NB4 (cell line): ENCODE measurements around a stretch of chr1.

- RRBS = 51% methylated on average over 4 of the region's 22 CpGs
Observed at GRCh38 chr1:37475569-37476114, 1.3 kb downstream of the ZC3H12A start.

DNA sequence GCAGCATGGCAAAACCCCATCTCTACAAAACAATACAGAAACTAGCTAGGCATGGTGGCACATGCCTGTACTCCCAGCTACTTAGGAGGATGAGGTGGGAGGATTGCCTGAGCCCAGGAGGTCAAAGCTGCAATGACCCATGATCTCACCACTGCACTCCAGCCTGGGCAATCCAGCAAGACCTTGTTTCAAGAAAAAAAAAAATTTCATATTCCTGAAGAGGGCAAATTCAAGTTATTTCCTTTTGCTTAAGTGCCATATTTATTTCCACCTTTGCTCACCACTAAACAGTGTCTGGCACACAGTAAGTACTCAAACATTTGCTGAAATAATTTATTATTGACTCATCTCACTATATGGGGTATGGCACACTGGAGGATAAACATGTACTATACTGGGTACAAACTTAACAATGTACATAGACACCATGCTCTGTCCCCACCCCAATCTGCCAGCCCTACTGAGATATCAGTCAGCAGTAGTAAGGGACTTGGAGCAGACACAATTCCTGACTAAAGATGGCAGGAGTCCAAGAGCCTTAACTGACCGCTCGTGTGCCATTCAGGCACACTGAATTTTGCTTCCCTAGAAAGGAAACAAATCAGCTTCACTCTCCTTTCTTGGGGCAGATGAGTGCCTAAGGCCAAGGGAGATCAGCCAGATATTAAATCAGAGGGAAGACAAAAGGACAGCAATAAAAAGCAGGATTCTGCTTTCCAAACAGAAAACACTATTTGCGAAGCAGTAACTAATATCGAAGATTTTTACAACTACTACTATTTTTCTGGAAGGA is 15.4 kb downstream of the MEAF6 start:
- RRBS = no CpG with 5 or more reads among the region's 4 CpGs

DNA sequence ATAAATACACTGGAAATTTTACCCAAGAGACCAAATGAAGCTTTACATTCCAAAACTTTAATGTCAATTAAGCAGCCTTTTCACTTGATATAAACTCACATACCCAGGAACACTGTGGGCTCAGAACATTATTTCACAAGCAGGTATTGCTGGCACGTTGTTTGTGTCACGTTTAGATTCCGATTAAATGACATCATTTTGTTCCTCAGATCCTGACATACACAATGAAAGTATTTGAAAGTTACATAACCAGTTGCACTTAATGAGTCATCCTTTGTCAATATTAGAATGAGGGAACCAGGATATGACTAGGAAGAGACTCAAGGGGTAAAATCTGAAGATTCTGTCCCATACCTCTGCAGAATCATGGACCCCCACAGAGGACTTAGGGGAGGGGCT is 19.7 kb downstream of the SNIP1 start:
- RRBS = no CpG with 5 or more reads among the region's 3 CpGs

- RRBS = no CpG with 5 or more reads among the region's 9 CpGs
Observed at GRCh38 chr1:37552886-37553776, 962 bp downstream of the SNIP1 start.

DNA sequence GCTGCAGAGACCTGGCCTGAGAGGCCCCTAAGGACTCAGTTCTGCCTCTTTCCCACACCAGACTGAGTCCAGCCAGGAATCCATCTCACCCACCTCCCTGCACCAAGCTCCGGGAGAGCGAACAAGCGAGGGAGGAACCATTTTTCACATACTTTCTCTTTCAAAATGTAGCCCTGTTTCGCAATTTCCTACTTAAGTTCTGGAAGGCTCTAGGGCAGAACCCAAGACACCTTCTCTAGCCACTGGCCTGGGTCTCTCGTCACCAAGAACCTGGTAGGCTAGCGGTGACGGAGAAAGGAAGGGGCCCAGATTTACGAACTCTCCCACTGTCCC is 10.8 kb upstream of the GNL2 start:
- RRBS = no CpG with 5 or more reads among the region's 8 CpGs

DNA sequence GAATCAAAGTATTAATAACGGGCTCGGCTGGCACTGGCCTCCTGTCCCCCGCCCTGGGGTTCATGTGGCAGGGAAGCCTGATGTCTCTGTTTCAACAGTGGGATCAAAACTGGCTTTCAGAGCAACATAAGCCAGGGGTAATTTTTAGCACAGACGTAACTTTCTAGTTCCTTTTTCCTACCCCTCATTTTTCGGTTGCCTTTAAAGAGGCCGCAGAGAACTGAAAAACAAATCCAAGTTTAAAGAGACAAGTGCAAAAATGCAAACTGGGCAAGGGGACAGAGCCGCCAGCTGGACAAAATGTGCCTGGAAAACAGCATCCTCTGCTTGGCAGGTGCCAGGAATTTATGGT is 14.0 kb downstream of the C1orf109 start:
- RRBS = no CpG with 5 or more reads among the region's 7 CpGs

DNA sequence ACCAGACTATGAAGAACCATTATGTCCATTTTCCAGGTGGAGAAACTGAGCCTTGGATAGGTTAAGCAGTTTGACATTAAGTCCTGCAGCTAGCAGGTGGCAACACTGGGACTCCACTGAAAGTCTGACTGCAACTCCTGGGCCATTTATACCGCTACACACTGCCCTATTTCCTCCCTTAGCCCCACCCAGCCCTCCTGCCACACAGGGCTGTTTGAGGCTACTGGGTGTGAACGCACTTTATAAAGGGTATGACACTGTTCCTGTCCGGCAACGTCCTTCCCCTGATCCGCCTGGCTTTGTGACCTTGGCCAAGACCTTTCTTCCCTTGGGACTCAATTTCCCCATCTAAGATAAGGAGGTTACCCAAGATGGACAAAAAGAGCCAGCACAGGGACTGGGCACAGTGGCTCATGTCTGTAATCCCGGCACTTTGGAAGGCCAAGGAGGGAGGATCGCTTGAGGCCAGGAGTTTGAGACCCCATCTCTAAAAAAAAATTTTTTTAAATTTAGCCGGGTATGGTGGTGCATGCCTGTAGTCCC is 646 bp upstream of the INPP5B start:
- RRBS = 98% methylated on average over 1 of the region's 8 CpGs

GRCh38 chr1:38000818-38001123 is 4.5 kb downstream of the FHL3 start:
- RRBS = no CpG with 5 or more reads among the region's 5 CpGs

DNA sequence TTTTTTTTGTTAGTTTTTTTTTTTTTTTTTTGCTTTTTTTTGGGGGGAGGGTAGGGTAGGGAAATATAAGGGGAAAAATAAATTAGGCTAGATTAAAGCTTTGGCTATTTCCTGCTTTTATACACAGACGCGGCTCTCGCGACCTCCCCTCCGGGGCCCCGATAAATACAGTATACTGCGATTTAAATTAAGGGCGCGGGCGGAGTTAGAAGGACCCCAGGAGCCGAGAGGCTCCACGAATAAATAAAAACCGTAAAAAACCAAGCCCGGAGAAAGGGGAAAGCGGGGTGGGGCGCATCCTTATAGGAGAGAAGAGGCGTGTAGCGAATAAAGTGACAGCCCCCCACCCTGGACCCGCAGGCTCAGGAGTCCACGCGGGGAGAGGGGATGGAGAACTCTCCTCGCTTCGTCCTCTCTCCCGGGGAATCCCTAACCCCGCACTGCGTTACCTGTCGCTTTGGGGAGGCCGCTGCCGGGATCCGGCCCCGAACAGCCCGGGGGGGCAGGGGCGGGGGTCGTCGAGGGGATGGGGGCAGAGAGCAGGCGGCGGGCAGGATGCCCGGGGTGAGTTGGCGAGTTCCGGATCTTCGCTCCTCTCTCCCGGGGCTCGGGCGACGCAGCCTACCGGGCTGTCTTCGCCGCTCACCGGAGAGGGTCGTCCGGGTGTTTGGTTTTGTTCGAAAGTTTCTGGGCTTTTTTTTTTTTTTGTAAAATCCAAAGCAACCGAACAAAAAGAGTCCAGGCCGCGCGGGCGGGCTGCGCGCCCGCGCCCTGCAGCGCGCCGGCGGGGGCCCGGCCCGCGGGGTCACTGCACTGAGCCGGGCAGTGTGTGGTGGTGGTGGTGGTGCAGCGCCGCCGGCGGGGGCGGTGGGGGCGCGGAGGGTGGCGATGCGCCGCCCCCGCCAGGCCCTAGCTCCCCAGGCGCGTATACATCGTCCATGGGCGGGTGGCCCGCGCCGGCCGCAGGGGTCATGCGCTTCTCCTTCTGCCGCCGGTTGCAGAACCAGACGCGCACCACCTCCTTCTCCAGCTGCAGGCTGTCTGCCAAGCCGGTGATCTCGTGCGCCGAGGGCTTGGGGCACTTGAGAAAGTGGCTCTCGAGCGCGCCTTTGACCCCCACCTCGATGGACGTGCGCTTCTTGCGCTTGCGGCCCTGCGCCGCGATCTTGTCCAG is 1.6 kb downstream of the POU3F1 start:
- RRBS = 27% methylated on average over 31 of the region's 108 CpGs

DNA sequence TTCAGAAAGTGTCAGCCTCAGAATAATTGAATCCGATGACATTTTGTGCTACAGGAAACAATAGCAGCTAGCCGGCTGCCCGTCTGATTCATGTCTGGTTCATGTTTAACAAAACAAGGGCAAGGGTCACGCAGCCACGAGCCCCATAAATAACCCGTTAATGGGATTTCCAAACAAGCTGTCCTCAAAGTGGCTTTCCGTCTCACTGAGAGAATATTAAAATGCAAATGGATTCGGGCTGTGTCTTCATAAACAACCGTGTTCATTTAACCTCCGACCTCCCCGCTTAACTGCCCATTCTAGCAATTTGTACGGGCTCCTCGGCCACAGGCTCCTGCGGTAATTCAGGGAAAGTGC is 200.3 kb upstream of the POU3F1 start:
- RRBS = no CpG with 5 or more reads among the region's 14 CpGs

GRCh38 chr1:38993729-38994043 is 2.6 kb downstream of the AKIRIN1 start:
- RRBS = no CpG with 5 or more reads among the region's 13 CpGs

- RRBS = no CpG with 5 or more reads among the region's 15 CpGs
Observed at GRCh38 chr1:39006271-39007460, 15.6 kb downstream of the AKIRIN1 start.

- RRBS = no CpG with 5 or more reads among the region's 3 CpGs
Observed at GRCh38 chr1:39050614-39051124, 24.5 kb downstream of the NDUFS5 start.

- RRBS = no CpG with 5 or more reads among the region's 4 CpGs
Observed at GRCh38 chr1:39142650-39143296, 61.7 kb upstream of the MACF1 start.

- RRBS = no CpG with 5 or more reads among the region's 6 CpGs
Observed at GRCh38 chr1:39153948-39154568, 50.4 kb upstream of the MACF1 start.

- RRBS = no CpG with 5 or more reads among the region's 1 CpG
Observed at GRCh38 chr1:39196702-39197230, 7.7 kb upstream of the MACF1 start.

DNA sequence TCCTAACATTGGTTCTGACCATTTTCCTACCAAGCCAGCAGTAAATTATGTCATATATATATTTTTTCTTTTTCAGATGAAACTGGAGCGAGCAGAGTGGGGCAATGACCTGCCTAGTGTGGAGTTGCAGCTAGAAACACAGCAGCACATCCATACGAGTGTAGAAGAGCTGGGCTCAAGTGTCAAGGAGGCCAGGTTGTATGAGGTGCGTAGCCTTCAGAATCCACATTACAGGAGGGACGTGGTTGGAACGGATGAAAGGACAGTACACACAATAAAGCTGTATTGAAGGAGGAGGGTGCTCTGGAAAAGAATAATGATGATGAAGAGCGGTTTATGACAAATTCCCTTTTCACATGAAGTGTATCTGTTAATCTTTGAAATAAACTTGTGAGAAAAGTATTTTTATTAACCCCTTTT is 87.3 kb downstream of the MACF1 start:
- RRBS = no CpG with 5 or more reads among the region's 6 CpGs

GRCh38 chr1:39328074-39329122 is 123.9 kb downstream of the MACF1 start:
- RRBS = no CpG with 5 or more reads among the region's 7 CpGs

DNA sequence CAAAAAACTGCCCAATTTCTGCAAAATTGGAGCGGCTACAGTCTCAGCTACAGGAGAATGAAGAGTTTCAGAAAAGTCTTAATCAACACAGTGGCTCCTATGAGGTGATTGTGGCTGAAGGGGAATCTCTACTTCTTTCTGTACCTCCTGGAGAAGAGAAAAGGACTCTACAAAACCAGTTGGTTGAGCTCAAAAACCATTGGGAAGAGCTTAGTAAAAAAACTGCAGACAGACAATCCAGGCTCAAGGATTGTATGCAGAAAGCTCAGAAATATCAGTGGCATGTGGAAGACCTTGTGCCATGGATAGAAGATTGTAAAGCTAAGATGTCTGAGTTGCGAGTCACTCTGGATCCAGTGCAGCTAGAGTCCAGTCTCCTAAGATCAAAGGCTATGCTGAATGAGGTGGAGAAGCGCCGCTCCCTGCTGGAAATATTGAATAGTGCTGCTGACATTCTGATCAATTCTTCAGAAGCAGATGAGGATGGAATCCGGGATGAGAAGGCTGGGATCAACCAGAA is 104.1 kb upstream of the BMP8A start:
- RRBS = no CpG with 5 or more reads among the region's 5 CpGs